Right atrium auricular region (tissue), 2 donors: ENCODE data around the gene BCR.

GRCh38 chr22:21958338-21959102, 5.9 kb upstream of the PPM1F start:
- PRO-cap: no peak
- RAMPAGE, long total RNA, 2 experiments: no peak in any of the 2 experiments

GRCh38 chr22:21984780-21985255, 2.2 kb upstream of the TOP3B start:
- PRO-cap: no peak
- RAMPAGE, long total RNA, 2 experiments: no peak in any of the 2 experiments

GRCh38 chr22:22025455-22026250, 43.1 kb upstream of the TOP3B start:
- PRO-cap: no peak
- RAMPAGE, long total RNA, 2 experiments: no peak in any of the 2 experiments

DNA sequence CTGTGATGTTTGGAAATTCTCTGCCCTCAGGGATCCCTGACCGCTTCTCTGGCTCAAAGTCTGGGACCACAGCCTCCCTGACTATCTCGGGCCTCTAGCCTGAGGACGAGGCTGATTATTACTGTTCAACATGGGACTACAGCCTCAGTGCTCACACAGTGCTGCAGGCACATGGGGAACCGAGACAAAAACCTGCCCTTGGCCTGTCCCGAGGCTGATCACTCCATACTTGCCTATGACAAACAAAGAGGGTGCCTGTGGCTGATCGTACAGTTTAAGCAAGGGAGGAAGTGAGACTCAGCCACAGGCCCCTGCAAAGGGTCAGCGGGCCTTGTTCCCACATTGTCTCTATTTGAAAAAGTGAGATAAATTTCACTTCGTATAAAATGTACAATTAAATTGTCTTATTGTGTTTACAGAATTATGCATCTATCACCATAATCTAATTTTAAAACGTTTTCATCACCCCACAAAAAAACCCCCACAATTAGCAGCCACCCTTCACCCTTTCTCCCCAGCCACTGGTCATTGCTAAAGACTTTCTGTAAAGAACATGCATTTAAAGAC, 43.9 kb upstream of the TOP3B start:
- PRO-cap: no peak
- RAMPAGE, long total RNA, 2 experiments: no peak in any of the 2 experiments

DNA sequence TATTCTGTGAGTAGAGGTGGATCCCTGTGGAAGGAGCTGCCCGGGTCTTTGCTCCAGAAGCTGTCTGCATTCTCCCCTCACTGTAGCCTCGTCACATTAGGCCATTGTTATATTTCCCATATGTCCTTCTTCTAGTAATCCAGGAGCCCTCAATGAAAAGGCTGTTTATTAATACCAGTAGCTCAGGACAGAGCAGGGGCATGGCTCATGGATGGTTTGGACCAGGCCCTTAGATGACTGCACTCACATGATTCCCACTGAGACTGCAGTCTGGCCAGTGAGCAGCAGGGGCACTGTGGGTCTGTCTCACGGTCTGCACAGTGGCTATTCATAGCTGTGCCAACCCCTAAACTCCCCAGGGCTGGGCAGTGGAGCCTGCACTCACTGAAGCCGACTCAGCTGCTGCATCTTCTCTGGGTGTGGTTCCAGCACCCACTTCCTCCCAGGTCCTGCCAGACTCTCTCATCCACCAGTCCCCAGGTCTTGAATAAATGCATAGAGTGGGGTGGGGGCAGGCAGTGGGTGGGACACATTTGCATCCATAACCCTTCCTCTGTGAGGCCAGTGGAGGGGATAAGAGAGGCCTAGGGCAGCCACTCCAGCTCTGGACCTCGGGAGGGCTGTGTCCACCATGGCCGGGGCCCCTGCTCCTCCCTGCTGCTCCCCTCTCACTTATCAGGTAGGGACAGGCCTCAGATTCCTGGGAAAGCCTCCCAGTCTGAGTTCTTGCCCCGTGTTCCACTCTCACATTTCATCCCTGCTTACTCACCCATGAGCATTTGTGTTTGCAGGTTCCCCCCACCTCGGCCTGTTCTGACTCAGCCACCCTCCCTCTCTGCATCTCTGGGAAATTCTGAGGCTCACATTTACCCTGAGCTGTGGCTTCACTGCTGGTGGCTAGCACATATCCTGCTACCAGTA, 128.5 kb upstream of the TOP3B start:
- PRO-cap: no peak
- RAMPAGE, long total RNA, 2 experiments: no peak in any of the 2 experiments

GRCh38 chr22:22343055-22343342, 98.4 kb downstream of the VPREB1 start:
- PRO-cap: no peak
- RAMPAGE, long total RNA, 2 experiments: no peak in any of the 2 experiments

DNA sequence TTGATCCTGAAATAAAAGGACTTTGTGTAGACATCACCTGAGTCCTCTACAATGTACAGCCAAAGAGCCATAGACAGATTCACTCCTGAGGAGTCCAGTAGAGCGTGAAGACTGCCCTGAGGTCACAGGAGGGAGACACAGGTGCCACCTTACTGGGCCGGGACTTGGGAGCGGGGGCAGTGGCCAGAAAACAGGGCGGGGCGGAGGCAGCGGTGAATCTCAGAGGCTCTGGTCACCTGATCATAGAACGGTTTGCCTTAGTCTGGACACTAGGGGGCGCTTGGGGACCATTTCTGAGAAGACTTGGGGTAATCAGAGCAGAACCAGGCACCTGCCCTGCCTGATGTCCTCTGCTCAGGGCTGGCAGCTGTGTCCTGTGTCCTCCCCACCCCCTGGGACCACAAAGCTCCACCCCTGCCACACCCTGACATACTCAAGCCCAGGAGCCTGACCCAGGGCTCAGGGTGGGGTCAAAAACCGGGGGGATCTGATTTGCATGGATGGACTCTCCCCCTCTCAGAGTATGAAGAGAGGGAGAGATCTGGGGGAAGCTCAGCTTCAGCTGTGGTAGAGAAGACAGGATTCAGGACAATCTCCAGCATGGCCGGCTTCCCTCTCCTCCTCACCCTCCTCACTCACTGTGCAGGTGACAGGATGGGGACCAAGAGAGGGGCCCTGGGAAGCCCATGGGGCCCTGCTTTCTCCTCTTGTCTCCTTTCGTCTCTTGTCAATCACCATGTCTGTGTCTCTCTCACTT, 112.8 kb downstream of the VPREB1 start:
- PRO-cap: no peak
- RAMPAGE, long total RNA, 2 experiments: no peak in any of the 2 experiments

GRCh38 chr22:22693226-22694088, 49.0 kb downstream of the GGTLC2 start:
- PRO-cap: no peak
- RAMPAGE, long total RNA, 2 experiments: no peak in any of the 2 experiments

DNA sequence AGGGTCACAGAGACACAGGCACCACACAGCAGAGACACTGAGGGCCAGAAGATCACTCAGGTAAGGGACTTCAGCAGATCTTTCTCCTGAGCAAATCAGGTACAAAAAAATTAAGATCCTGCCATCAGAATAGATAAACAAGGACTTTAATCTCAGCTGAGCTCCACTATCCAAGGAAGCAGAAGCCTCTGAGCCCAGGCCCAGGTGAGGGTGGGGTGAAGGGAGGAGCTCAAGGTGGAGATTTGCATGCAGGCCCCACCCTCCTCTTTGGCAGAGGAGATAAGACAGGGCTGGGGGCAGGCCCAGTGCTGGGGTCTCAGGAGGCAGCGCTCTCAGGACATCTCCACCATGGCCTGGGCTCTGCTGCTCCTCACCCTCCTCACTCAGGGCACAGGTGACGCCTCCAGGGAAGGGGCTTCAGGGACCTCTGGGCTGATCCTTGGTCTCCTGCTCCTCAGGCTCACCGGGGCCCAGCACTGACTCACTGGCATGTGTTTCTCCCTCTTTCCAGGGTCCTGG, 114.0 kb downstream of the GGTLC2 start:
- PRO-cap: no peak
- RAMPAGE, long total RNA, 2 experiments: no peak in any of the 2 experiments

DNA sequence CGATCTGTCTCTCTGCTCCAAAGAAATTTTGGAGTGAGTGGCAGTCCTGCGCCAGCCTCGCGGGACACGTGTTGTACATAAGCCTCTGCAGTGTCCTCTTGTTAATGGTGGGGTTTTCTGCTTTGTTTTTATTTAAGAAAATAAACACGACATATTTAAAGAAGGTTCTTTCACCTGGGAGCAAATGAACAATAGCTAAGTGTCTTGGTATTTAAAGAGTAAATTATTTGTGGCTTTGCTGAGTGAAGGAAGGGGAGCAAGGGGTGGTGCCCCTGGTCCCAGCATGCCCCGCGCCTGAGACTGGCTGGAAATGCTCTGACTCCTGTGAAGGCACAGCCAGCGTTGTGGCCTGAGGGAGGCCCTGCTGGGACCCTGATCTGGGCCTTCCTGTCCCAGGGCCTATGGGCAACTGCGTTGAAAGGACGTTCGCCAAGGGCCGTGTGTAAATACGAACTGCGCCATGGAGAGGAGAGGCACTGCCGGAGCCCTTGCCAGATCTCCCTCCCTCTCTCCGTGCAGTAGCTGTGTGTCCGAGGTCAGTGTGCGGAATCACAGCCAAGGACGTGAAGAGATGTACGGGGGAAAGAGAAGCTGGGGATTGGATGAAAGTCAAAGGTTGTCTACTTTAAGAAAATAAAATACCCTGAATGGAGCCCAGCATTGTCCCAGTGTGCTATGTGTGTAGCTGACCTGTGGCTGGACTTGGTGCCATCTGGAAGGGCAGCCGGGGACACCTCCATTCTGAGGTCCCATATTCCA, 17.2 kb downstream of the RSPH14 start:
- PRO-cap: no peak
- RAMPAGE, long total RNA, 2 experiments: no peak in any of the 2 experiments

DNA sequence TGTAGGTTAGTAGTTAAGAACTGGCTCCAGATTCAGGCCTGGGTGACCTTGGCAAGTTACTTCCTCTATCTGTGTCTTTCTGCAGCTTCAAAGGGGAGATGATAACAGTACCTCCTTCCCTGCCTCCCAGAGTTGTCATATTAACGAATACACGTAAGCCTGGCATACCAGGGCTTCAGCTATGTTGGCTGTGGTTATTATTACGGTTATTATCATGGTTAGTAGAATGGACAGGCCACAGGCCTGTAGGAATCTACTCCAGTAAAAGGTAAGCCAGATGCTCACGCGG, 443 bp downstream of the RSPH14 start:
- PRO-cap: no peak
- RAMPAGE, long total RNA, 2 experiments: no peak in any of the 2 experiments

GRCh38 chr22:23180301-23181299, at the start of gene BCR:
BCR (plus strand) TSS chr22:23180509.
- PRO-cap: bidirectional peak, plus-strand start at chr22:23180509, minus-strand start at chr22:23180230; bidirectional peak, plus-strand start at chr22:23180827, minus-strand start at chr22:23180726
- RAMPAGE, long total RNA, 2 experiments: no peak in any of the 2 experiments

- PRO-cap: no peak
- RAMPAGE, long total RNA, 2 experiments: no peak in any of the 2 experiments
Observed at GRCh38 chr22:23212442-23213037, 32.2 kb downstream of the BCR start.

- PRO-cap: no peak
- RAMPAGE, long total RNA, 2 experiments: no peak in any of the 2 experiments
Observed at GRCh38 chr22:23248580-23248826, 68.2 kb downstream of the BCR start.

- PRO-cap: no peak
- RAMPAGE, long total RNA, 2 experiments: no peak in any of the 2 experiments
Observed at GRCh38 chr22:23262446-23263583, 82.5 kb downstream of the BCR start.

- PRO-cap: no peak
- RAMPAGE, long total RNA, 2 experiments: no peak in any of the 2 experiments
Observed at GRCh38 chr22:23270003-23270514, 89.8 kb downstream of the BCR start.

- PRO-cap: no peak
- RAMPAGE, long total RNA, 2 experiments: no peak in any of the 2 experiments
Observed at GRCh38 chr22:23289755-23290625, 109.7 kb downstream of the BCR start.

DNA sequence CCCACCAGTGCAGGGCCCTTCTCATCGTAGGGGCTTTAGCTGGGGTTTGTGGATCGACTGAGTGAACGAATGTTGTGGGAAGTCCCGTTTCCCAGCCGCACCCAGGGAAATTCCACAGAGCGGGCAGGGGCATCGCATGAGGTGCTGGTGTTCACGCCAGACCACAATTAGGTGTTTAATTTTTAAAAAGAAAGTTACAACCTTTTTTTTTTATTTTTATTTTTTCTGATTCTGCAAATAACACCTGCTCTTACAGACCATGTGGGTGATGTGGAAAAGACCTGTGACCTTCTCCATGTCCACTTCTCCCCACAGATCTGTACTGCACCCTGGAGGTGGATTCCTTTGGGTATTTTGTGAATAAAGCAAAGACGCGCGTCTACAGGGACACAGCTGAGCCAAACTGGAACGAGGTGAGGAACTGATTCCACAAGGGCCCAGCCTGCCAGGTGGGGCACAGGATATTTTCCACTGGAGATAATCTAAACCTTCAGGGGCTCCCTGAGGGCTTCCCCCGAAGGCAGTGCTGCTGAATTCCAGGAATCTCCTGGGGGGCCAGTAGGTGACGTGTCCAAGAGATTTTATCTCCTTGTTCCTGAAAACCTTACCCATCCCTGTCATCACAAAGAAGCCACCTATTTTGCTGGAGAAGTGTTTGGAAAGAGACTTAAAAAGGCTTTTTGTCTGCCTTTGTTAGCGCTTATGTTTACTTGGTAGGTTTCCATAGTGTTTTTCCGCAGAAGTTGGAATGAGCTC, 112.1 kb downstream of the BCR start:
- PRO-cap: no peak
- RAMPAGE, long total RNA, 2 experiments: no peak in any of the 2 experiments

GRCh38 chr22:23658760-23659362, 26.7 kb upstream of the DRICH1 start:
- PRO-cap: no peak
- RAMPAGE, long total RNA, 2 experiments: no peak in any of the 2 experiments

GRCh38 chr22:23675911-23676615, 14.8 kb upstream of the RGL4 start:
- PRO-cap: no peak
- RAMPAGE, long total RNA, 2 experiments: no peak in any of the 2 experiments